Breast epithelium (tissue), 2 donors: ENCODE measurements around the gene SCGB1C1.

DNA sequence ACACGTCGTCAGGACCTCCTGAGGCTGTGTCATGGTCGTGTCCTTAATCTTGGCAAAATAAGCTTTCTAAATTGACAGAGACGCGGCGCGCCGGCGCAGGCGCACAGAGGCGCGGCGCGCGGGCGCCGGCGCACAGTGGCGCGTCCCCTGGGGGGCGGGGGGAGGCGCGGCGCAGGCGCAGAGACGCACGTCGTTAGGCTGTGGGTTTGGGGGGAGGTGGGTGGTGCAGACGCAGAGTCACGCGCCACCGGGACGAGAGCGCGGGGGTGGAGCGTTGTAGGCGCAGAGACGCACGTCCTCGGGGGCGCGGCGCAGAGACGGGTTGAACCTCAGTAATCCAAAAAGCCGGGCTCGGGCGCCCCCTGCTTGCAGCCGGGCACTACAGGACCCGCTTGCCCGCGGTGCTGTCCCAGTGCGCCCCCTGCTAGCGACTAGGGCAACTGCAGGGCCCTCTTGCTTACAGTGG, 3.5 kb upstream of the SCGB1C1 start:
- PRO-cap = no peak
- RAMPAGE, long total RNA, 2 experiments = no peak in any of the 2 experiments

- PRO-cap = no peak
- RAMPAGE, long total RNA, 2 experiments = no peak in any of the 2 experiments
Measured at GRCh38 chr11:192674-193163, at the start of gene SCGB1C1. Gene SCGB1C1, plus strand, starts transcription at chr11:193078.

DNA sequence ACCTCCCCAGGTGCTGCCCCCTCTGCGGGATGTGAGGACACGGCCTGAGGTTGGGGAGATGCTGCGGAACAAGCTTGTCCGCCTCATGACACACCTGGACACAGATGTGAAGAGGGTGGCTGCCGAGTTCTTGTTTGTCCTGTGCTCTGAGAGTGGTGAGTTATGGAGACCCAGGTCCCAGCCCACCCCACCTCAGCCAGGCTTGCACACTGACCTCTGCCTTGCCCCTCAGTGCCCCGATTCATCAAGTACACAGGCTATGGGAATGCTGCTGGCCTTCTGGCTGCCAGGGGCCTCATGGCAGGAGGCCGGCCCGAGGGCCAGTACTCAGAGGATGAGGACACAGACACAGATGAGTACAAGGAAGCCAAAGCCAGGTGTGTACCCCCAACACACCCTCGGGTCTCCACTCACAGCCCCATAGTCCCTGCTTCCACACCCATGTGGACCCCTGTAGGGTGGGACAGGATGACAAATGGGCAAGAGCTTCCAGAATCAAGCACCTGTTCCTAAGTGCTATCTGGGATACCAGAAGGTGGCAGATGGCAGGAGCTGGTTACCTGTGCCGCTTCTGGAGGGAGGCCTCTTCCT, 5.2 kb downstream of the RIC8A start:
- PRO-cap = no peak
- RAMPAGE, long total RNA, 2 experiments = no peak in any of the 2 experiments

GRCh38 chr11:218765-219742, 11.5 kb downstream of the RIC8A start:
- PRO-cap = no peak
- RAMPAGE, long total RNA, 2 experiments = no peak in any of the 2 experiments

DNA sequence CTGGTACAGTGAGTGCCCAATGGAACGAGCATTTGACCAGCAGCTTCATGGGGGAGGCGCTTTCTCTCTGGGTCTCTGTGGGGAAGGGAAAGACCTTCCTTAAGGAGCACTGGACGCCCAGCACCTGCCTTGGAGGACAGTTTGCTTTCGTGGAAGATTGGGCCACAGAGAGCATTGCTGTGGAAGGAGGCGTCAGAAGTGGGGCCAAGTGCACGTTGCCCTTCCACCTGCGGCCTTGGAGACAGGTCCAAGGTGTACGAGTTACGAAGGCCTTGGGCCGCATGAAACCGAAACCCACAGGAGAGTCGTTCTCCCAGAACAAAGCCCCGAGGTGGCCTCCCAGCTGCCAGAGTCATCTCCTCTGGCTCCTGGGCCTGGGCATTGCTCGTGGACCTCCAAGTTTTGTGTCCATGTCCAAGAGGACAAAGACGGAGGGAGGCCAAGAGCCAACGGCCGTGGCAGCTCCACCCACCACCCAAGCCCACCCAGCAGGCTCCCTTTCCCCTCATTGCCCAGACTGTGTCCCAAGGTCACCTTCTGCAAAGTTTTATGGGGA, 5.9 kb upstream of the NLRP6 start:
- PRO-cap = no peak
- RAMPAGE, long total RNA, 2 experiments = no peak in any of the 2 experiments

- PRO-cap = no peak
- RAMPAGE, long total RNA, 2 experiments = no peak in any of the 2 experiments
Measured at GRCh38 chr11:297324-298360, 1.7 kb downstream of the IFITM5 start.

DNA sequence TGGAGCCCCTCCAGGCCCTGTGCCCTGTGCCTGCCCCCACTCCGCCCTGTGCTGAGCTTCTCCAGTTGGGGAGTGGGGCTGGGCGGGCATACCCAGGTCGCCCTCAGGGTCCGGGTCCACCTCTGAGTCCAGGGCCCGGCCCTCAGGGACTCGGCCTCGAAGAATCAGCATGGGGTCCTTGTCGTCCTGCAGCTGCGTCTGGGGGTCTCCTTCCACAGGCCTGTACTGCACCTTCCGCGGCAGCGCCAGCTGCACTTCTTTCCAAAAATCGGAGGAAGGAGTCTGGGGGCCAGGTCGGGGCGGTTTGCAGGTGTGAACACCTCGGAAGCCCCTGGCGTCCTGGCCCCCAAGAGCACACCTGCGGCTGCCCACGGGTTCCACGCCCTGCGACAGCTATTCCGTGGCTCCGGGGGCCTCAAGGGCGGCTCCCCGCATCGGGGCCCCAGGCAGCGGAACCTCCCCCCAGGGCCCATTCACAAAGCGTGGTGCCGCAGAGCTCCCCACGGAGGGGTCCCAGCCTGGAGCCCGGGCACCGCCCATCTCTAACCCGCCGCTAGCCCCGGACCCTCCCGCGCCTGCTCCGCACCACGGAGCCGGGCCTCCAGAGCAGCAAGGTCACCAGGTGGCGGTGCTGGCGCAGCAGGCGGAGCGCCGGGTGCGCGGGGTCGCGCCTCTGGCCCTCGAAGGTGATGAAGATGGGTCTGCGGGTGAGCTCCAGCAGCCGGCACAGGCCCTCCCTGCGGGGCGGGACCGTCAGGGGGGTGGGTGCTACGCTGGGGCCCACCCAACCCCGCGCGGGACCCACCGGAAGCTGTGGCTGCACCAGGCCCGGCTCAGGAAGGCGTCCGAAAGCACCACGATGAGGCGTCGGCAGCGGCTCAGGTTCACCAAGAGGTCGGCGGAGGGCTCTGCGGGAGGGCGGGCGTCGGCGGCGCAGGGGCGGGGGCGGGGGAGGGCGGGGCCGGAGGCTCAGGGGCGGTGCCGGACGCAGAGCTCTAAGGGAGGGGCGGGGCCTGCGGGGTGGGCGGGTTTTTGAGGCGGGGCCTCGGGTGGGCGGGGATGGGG, 8.2 kb downstream of the SIGIRR start:
- PRO-cap = no peak
- RAMPAGE, long total RNA, 2 experiments = no peak in any of the 2 experiments

DNA sequence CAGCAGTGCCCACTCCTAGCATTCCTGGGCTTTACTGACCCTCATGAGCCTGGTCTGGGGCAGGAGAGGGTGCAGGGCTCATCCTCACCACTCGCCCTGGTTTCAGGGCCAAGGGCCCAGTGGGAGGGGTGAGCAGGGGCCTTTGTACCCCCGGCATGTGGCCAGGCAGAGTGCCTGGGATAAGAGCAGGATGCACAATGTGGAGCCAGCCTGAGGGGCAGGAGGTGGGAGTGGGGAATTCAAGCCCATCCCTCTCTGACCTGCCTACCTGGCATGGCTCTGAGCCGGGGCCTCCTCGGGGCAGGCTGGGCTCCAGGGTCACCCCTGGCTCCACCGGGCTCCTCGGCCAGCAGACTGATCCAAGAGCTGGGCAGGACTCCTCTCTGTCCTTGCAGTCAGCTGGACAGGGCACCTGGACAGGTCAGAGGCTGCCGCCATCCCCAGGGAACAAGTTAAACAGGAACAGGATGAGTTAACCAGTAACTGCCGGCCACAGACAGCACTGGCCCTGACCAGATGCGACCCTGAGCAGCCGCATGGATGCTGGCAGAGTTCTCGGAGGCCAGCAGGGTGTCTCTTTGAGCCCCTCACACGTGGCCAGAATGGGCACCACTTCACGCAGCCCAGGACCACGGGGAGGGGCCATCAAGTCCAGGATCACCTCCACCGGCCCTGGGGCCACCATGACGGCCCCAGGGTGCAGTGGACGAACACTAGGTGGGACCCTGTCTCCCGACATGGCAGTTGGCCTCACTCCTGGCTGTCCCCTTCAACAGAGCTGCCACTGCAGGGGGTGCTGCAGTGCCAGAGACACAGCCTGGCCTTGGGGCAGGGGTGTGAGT, 5.0 kb downstream of the SIGIRR start:
- PRO-cap = no peak
- RAMPAGE, long total RNA, 2 experiments = no peak in any of the 2 experiments

DNA sequence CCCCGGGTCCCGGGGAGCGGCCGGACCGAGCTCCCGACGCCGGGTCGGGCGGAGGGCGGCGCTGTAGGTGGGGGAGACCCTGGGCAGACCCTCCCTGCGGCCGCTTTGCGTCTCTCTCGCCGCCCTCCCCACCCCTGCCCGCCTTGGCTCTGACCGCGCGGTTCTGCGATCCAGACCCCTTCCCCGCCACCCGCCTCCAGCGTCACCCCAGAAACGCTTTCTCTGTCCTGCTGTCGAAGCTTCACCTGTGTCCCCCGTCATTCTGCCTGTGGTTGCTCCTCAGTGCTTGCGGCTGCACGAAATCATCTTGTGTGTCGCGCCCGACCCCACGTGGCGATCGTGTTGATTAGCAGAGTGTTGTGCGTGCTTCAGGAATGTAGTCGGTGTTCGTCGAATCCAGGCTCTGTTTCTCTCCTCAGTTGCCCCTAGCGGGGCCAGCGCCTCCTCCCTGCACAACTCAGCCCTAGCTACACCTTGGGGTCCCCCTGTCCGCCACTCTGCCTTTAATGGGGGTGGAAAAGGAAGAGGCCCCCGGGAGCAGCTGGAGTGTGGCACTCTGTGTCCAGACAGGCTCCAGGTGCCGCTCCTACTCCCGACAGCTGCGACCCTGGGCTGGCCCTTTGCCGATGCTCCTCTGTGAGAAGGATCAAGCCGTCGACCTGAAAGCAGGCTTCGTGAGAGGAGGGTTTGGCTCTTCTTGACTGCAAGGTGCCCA, 864 bp downstream of the PTDSS2 start:
- PRO-cap = no peak
- RAMPAGE, long total RNA, 2 experiments = no peak in any of the 2 experiments

GRCh38 chr11:532557-532905, 2.8 kb downstream of the HRAS start:
- PRO-cap = no peak
- RAMPAGE, long total RNA, 2 experiments = no peak in any of the 2 experiments

GRCh38 chr11:607146-607640, 8.6 kb downstream of the IRF7 start:
- PRO-cap = no peak
- RAMPAGE, long total RNA, 2 experiments = no peak in any of the 2 experiments

GRCh38 chr11:765337-766315, 11.7 kb downstream of the GATD1 start:
- PRO-cap = no peak
- RAMPAGE, long total RNA, 2 experiments = no peak in any of the 2 experiments

DNA sequence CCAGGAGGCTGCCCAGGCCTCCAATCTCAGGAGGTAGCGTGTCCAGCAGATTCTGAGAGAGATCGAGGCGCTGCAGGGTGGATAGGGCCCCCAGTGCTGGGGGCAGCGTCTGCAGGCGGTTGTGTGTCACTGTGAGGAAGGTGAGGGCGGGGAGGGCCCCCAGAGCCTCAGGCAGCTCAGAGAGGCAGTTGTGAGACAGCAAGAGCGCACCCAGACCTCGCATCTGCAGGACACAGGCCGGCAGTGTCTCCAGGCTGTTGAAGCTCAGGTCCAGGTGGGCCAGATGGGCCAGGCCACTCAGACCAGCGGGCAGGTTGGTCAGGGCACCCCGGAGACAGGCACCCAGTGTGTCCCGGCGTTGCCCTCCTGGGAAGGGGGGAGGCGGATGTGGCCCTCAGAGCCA, 1.8 kb downstream of the PIDD1 start:
- PRO-cap = no peak
- RAMPAGE, long total RNA, 2 experiments = no peak in any of the 2 experiments

DNA sequence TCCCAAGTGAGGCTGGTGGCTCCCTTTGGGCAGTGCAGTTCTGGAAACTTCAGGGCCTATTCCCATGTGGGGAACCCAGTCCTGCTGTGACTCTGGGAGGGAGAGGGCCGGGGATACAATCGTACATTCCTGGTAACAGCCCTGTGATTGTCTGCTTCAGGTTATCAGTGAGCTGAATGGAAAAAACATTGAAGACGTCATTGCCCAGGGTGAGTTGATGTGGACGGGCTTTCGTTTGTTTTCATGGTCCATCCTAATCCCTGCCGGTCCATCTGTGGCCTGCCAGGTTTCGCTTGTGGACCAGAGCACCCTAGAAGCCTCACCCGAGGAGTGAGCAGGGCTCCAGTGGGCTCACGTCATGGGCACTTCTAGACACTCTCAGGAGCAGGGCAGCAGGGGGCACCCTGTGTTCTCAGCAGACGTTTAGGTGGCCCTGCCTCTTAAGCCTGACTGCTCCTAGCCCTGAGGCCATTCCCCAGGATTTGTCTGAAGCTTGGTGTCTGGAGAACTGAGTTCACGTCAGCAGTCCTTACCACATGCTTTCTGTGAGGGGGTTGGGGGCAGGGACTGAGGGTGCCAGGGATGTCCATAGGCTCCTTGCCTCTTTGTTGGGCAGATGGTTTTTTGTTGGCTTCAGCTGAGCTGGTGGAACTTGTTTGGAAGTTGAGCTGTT, 1.8 kb downstream of the RPLP2 start:
- PRO-cap = no peak
- RAMPAGE, long total RNA, 2 experiments = no peak in any of the 2 experiments

DNA sequence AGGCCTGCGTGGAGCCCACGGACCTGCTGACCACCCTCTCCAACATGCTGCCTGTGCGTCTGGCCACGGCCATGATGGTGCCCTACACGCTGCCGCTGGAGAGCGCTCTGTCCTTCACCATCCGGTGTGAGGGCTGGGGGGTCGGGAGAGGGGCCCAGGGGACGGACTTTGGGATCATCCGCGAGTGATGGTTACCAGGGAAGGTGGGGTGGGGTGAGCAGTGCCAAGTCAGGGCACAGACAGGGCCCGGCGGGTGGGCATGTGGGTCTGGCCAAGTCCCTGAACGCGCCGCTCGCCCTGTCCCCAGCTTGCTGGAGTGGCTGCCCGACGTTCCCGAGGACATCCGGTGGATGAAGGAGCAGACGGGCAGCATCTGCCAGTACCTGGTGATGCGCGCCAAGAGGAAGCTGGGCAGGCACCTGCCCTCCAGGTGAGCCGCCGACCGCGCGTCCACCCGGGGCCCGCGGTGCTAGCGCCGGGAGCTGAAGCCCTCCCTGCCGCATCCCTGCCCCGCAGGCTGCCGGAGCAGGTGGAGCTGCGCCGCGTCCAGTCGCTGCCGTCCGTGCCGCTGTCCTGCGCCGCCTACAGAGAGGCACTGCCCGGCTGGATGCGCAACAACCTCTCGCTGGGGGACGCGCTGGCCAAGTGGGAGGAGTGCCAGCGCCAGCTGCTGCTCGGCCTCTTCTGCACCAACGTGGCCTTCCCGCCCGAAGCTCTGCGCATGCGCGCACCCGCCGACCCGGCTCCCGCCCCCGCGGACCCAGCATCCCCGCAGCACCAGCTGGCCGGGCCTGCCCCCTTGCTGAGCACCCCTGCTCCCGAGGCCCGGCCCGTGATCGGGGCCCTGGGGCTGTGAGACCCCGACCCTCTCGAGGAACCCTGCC, 3.5 kb upstream of the CRACR2B start:
- PRO-cap = no peak
- RAMPAGE, long total RNA, 2 experiments = no peak in any of the 2 experiments

- PRO-cap = no peak
- RAMPAGE, long total RNA, 2 experiments = no peak in any of the 2 experiments
Measured at GRCh38 chr11:824891-825857, 2.5 kb upstream of the CRACR2B start.

DNA sequence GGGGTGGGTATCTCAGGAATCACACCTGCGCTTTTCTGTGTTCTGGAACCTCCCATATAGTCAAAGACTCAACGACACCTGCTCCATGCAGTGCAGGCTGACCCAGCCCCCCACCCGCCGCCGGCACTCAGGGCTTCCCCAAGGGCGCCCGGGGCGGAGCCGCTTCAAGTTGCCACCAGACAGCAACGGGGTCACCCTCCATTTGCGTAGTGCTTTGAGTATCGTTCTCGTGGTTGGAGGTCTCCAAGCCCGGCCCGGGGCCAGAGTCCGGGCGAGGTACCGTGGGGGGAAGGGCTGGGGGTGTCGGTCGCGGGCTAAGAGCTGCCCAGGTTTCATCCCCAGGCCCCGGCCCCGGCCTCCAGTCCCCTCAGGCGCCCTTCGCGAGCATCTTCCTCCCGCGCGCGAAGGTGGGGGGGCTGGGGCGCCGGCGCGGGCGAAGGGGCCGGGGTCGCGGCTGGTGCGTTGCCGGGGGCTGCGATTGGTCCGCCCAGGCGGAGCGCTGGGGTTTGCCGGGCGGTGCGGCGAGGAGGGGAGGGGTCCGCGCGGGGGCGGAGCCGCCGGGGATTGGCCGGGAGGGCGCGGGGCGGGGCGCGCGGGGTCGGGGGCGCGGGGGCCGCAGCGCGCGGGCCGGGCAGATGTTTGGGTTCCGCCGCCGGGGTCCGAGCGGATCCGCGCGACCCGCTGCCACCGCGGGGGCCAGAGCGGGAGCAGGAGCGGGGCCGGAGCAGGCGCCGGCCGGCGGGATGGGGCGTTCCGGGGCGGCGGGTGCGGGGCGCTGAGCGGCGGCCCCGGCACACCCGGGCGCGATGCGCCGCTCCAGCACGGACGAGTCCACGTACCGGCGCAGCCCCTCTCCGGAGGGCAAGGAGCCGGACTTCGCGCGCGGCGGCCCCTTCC, 6.8 kb downstream of the TSPAN4 start:
- PRO-cap = no peak
- RAMPAGE, long total RNA, 2 experiments = no peak in any of the 2 experiments

- PRO-cap = no peak
- RAMPAGE, long total RNA, 2 experiments = no peak in any of the 2 experiments
Measured at GRCh38 chr11:850506-851084, 7.9 kb downstream of the TSPAN4 start.

DNA sequence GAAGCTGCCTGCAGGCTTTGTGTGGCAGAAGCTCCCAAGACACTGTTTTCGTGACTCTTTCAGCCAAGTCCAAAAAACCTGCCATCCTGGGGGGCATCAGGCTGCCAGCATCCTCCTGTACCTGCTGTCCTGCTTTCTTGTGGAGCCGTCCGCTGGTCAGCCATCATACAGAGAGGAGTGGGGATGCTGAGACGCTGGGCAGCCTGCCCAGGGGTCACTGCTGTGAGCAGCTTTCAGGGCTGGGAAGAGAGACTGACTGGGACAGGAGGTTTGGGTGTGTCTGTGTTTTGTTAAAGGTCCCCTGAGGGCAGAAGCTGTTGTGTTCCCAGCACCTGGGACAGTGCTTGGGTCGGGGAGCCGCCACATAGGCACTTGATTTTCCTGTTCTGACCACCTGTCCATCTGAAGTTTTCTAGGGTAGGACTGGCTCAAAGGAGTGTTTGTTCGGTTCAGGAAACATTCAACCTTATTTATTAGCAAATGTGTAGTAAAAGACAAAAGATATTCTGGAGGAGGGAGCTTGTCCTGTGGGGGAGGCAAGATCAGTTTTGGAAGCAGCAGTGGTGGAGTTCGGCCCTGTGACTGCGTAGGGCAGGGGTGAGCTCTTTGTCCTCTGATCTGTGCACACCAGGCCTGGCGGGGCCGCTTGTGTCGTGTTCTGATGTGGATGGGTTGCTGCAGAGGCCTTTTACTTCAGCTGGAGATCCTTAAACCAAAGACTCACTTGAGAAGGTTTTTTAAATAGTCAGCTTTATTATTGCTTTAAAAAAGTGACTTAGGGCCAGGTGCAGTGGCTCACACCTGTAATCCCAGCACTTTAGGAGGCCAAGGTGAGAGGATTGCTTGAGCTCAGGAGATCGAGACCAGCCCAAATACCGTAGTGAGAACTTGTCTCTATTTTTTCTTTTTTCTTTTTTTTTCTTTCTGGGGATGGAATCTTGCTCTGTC, 29.9 kb downstream of the AP2A2 start:
- PRO-cap = no peak
- RAMPAGE, long total RNA, 2 experiments = no peak in any of the 2 experiments

DNA sequence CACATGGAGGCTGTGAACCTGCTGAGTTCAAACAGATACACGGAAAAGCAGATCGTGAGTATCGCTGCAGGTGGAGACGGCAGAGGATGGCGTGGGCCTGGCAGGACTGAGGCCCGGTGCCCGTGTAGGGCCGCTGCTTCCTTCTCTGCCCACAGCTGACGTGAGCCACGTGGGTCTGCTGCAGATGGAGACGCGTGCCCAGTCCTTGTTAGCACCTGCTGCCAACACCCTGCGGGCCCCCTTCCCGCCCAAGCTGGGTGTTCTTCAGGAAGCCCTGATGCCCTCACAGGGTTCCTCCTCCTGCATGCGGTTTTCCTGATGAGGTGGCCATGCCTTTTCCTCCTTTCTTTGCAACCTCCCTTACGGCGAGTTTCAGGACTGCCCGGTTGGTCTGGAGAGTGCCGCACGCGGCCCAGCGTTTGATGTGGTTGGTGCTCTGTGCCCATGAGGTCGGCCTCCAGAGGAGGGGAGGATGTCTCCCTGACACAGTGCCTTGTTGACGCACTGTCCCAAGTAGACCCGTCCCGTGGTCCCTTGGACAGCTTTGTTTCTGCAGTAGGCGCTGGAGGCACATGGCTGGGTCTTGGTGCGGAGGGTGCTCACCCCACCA, 44.7 kb downstream of the AP2A2 start:
- PRO-cap = no peak
- RAMPAGE, long total RNA, 2 experiments = no peak in any of the 2 experiments